Measurements from ENCODE around the genes KRT1 and PRR13.

- PRO-cap, 10 experiments, result peak in 1 of 10 experiments; most common plus-strand start chr12:52608135 (in 1)
These were observed 6.7 kb upstream of the KRT72 start for GRCh38 chr12:52607992-52608313.

- PRO-cap, 10 experiments, result no peak in any of the 10 experiments
These were observed at the start of gene KRT1 for GRCh38 chr12:52680178-52680653. TSS of gene KRT1 (minus strand) at chr12:52680407.

DNA sequence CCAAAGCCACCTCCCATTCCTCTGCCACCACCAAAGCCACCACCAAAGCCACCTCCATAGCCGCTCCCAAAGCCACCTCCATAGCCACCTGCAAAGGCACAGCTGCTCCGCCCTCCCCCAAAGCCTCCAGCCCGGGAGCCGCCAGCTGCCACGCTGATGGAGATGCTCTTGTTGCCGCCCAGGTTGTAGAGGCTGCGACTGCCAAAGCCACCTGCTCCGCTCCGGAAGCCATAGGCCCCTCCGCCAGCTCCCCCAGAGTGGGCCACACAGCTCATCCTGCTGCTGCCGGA, 288 bp downstream of the KRT3 start:
- PRO-cap, 10 experiments, result no peak in any of the 10 experiments

DNA sequence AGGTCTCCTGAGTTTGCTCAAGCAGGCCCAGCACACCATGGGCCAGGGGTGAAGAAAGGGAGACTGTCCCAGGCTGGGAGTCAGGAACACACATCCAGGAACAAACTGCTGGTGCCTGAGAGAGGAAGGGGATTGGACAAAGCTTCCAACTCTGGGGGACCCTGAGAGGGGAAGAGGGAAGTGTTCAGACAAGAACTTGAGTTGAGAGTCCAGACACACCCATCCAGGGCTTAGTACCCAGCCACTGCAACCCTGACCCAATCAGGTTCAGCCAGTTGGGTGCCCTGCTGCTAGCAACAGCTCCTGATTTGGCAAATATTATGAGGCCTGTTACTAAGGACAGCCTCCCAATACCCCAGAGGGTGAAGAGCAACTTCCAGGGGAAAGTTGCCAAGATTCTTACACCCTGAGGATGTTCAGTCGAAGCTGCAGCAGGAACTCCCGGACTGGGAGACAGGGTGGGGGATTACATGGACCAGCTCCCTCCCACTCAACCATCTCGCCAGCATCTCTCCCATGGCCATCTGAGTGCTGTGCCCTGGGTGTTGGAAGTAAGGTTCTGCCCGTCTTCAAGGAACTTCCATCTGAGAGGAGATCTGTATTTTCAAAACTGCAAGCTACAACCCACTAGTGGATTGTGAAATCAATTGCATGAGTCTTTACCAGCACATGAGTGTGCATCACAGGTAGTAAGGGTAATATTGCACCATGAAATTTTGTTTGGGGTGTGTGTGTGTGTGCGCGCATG, 11.4 kb upstream of the KRT78 start:
- PRO-cap, 10 experiments, result peak in 3 of 10 experiments; most common plus-strand start position 402 of the sequence (in 3); most common minus-strand start position 203 of the sequence (in 3)

GRCh38 chr12:52879305-52880343, 25.3 kb downstream of the KRT8 start:
- PRO-cap, 10 experiments, result peak in 6 of 10 experiments; most common plus-strand start chr12:52879729 (in 3); most common minus-strand start chr12:52879633 (in 3)

GRCh38 chr12:52903061-52903246, 1.9 kb downstream of the KRT8 start:
- PRO-cap, 10 experiments, result peak in 2 of 10 experiments; most common minus-strand start chr12:52903129 (in 1)

GRCh38 chr12:52915548-52916070, 10.7 kb upstream of the KRT8 start:
- PRO-cap, 10 experiments, result no peak in any of the 10 experiments

DNA sequence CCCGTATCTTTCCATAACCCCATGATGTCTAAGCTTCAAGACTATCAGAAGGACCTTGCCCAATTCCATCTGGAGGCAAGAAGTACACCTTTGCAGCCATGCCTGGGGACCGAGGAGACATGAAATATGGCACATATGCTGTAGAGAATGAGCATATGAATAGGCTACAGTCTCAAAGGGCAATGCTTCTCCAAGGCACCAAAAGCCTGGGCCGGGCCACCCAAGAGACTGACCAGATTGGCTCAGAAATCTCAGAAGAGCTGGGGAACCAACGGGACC, 28.2 kb downstream of the SOAT2 start:
- PRO-cap, 10 experiments, result peak in 1 of 10 experiments; most common plus-strand start position 201 of the sequence (in 1)

- PRO-cap, 10 experiments, result no peak in any of the 10 experiments
These were observed 8.0 kb upstream of the CSAD start for GRCh38 chr12:53188617-53189256.

- PRO-cap, 10 experiments, result peak in 1 of 10 experiments; most common plus-strand start chr12:53217199 (in 1); most common minus-strand start chr12:53217065 (in 1)
These were observed 10.2 kb upstream of the ITGB7 start for GRCh38 chr12:53216851-53218106.

DNA sequence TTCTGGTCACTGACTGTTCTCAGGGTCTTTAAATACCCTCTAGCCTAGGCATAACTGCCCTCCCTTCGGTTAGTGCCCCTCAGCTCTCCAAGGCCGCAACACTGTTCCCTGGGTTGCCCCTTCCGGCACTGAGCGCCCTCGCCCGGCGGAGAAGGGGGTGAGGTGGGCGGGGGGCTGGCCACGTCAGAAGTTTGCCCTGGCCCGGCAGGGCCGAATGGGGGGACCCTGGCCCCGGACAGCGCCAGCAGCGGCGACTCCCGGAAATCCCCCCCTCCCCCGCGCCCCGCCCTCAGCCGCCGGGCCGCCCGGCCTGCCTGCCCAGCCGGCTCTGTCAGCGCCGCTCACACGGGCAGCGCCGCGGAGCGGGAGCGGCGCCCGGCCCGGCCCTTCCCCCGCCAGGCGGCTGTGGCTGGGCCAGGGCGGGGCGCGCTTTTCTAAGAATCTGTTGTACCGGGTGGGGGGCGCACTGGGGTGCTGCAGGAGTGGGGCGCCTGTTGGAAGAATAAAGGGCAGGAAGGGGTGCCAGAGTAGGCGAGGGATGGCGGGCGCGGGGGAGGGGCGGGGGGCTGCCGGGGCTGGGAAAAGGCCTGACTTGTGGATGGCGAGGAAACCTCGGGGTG, 10.4 kb downstream of the RARG start:
- PRO-cap, 10 experiments, result peak in 10 of 10 experiments; most common plus-strand start position 331 of the sequence (in 4); most common minus-strand start position 130 of the sequence (in 6)

DNA sequence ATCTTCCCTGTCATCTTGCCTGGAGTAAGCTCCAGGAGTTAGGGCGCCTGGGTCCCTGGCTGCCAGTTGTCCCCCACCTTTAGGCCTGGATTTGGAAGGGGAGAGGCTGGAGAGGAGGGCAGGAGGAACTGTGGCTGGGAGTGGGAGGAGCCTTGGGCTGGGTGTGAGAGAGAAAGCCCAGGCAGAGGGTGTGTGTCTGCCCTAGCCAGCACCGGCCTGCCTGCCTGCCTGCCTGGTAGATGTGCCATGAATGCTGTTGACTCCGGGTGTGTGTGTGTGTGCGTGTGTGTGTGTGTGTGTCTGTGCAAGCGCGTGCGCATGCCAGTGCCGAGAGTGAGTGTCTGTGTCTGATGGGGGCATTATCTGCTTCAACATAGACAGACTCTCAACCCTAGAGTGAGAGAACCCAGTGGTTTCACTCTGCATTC, 846 bp upstream of the RARG start:
- PRO-cap, 10 experiments, result peak in 4 of 10 experiments; most common plus-strand start position 208 of the sequence (in 3); most common minus-strand start position 130 of the sequence (in 2)

DNA sequence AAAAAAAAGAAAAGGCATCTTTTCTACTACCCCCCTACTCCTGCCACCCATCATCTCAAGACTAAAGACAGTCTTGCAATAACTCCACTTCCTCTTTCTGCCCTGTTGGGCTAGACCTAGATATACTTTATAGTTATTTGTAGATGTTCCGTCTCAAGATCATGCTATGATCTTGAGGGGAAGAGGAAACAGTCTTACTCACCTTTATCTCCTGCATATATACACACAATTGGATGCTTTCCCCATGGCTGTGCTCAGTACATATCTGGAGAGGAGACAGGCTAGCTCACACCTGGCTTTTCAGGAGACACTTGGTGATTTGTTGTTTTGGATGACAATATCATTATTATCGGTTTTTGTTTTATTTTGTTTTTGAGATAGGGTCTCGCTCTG, 4.2 kb downstream of the MFSD5 start:
- PRO-cap, 10 experiments, result no peak in any of the 10 experiments

DNA sequence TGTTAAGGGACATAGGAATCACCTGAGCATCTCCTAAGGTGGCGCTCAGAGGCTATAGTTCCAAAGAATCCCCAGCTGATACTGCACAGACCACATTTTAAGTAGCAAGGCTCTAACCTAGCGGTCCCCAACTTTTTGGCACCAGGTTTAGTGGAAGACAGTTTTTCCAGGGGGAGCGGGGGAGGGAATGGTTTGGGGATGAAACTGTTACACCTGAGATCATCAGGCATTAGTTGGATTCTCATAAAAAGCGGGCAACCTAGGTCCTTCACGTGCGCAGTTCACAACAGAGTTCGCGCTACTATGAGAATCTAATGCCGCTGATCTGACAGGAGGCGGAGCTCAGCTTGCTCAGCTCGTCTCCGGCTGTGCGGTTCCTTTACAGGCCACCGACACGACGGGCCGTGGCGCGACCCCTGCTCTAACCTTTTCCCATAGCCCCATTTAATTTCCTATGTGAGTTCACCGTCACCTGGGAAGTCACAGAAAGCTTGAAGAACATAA, 2.6 kb upstream of the AAAS start:
- PRO-cap, 10 experiments, result no peak in any of the 10 experiments

- PRO-cap, 10 experiments, result peak in 1 of 10 experiments; most common plus-strand start chr12:53390850 (in 1); most common minus-strand start chr12:53390741 (in 1)
These were observed 10.5 kb downstream of the SP1 start for GRCh38 chr12:53390521-53390907.

DNA sequence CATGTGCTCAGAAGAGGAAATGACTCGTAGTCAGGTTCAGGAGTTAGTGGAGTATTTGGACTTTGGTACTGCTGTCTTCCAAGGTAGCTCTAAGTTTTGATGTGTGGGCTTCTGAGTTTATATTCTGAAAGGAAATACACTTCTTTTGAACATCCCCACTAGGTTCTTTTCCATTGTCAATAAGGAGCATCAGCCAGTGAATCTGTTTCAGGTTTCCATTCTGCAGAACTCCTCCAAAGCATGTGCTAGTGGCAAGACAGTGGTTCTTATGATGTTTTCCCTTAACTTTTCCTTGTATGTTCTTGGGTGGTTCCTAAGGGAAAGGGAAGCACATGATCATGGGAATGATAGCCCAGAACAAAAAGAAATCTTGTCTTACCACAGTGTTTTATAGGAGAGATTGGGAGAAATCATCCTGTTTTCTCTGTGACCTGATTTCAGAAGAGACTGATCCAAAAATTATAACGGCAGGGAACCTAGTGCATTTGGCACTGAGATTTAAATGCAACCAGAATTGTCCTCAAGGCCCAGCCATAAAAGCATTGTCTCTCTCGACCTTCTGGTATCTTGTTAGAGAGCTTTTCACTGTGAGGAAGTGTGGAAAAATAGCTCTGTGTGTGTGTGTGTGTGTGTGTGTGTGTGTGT, 11.2 kb upstream of the AMHR2 start:
- PRO-cap, 10 experiments, result no peak in any of the 10 experiments

DNA sequence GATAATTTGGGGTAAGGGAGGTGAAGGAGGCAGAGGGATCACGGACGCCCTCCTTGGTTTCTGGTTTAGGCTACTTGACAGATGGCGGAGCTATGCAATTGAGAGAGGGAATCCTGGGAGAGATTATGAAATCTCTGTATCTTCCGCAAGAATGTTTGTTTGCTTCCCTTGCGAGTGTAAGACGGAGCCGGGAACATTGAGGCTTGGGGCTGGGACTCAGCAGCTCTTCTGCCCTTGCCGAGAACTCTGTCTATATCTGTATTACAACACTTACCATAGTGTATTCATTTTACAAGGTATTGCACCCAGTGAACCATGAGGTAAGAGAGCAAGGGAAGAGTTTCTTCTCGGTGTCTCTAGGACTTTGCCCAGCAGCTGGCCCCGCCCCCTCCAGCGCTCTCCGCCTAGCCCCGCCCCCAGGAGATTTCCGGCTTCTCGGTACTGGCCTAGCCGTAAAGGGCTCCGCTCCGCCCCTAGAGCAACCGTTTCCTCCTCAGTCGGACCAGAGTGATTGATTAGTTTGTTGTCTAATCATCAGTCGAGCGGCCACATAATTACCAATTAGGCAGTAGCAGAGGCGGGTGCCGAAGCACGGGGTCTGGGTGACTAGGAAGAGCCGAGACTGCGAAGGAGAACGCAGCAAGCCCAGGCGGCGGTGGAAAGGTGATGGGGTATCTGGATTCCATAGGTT, at the start of gene PRR13:
Gene PRR13 (plus strand): TSS at position 605 of the 691 bp plus-strand sequence.
- PRO-cap, 10 experiments, result peak in 10 of 10 experiments; most common plus-strand start position 609 of the sequence (in 10); most common minus-strand start position 248 of the sequence (in 9)

GRCh38 chr12:53441821-53442396, 375 bp downstream of the PRR13 start:
- PRO-cap, 10 experiments, result peak in 2 of 10 experiments; most common plus-strand start chr12:53442073 (in 1)

DNA sequence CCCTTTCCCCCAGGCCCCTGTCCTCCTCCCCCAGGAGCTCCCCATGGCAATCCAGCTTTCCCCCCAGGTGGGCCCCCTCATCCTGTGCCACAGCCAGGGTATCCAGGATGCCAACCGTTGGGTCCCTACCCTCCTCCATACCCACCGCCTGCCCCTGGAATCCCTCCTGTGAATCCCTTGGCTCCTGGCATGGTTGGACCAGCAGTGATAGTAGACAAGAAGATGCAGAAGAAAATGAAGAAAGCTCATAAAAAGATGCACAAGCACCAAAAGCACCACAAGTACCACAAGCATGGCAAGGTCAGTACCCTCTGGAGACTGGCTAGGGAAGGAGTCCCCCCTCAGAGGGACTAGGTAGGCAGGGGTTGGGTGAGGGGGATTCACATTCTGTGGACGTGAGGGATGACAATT, 1.9 kb downstream of the PRR13 start:
- PRO-cap, 10 experiments, result no peak in any of the 10 experiments

GRCh38 chr12:53452171-53453097, 532 bp downstream of the PCBP2 start:
- PRO-cap, 10 experiments, result peak in 4 of 10 experiments; most common plus-strand start chr12:53452846 (in 3); most common minus-strand start chr12:53452717 (in 2)

Measured in Metastatic Breast Carcinoma in the Brain (tissue), 10 donors.